Islet of Langerhans (tissue), 1 donor: ENCODE measurements around a stretch of chr9.

- RRBS: no CpG with 5 or more reads among the region's 4 CpGs
Observed at GRCh38 chr9:6890437-6890916, 132.7 kb downstream of the KDM4C start.

GRCh38 chr9:6931671-6932325 is 174.0 kb downstream of the KDM4C start:
- RRBS: no CpG with 5 or more reads among the region's 5 CpGs

DNA sequence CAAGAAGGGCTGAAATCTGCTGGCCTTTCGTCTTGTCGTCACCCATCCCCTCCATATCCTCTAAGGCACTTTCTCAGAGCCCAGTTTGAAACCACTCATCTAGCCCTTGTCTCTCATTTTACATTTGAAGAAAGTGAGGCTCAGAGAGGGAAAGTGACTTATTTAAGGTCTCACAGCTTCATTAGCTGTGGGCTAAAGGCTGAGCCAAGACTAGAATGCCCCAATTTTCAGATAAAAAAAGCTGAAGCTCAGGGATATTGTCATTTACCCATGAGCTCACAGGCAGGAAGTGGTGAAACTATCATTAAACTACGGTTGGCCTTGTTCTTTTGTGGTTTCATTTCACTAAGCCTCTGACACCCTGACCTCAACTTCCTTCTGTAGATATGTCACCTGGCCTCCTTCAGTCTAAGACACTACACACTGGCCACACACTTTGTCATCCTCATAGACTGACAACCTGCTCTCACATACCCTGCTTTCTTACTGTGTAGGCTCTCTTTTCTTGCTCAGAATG is 176.7 kb upstream of the DMAC1 start:
- RRBS: no CpG with 5 or more reads among the region's 3 CpGs

DNA sequence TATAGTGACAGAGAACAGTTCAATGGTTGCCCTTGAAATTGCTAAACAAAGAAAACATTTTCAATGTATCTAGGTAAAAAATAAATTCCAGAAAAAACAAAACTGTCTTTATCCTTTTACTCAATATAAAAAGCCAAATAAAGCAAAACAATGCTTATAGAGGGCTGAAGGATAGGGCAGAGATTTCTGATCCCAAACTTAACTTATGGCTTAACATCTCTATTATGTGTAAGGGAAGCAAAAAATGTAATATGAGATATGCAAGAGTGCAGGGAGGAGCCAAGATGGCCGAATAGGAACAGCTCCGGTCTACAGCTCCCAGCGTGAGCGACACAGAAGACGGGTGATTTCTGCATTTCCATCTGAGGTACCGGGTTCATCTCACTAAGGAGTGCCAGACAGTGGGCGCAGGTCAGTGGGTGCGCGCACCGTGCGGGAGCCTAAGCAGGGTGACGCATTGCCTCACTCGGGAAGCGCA is 359.4 kb upstream of the TYRP1 start:
- RRBS: no CpG with 5 or more reads among the region's 14 CpGs

DNA sequence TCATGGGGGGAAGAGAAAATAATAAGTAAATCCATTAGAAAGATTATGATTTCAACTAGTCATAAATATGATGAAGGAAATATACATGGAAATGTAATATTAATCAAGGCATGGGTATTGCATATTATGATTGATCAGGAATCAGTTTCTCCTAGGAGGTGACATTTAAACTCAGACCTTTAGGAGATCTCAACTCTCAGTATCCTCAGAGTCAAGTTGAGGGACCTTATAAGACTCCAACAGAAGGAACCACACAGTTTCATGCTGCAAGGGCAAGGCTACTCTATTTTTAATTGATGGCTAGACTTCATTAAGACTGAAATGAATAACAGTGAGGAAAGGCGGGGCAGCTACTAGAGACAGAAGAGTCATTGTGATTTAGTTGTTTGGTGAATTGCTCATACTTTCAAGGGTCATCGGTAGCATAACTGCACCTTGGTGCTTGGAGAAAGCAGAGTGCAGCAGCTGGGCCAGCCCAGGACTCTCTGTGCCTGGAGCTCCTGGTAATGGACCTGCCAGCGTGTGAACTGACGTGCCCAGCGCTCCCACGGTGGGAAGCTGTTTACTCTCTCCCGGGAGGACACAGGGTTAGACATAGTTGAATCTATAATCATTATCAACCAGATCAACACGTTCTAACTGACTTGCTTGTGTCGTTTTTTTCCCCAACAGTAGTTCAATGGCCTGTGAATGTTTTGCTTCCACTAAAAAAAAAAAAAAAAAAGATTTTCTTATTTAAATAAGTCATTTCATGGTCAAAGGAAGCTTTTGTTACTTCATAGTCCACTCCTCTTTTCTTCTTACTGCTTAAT is 42.8 kb downstream of the LURAP1L start:
- RRBS: no CpG with 5 or more reads among the region's 9 CpGs

- RRBS: no CpG with 5 or more reads among the region's 12 CpGs
Observed at GRCh38 chr9:13431035-13431603, 151.6 kb upstream of the MPDZ start.

- RRBS: no CpG with 5 or more reads among the region's 9 CpGs
Observed at GRCh38 chr9:13443231-13443671, 163.8 kb upstream of the MPDZ start.

- RRBS: no CpG with 5 or more reads among the region's 7 CpGs
Observed at GRCh38 chr9:13487873-13488341, 208.4 kb upstream of the MPDZ start.

GRCh38 chr9:13586608-13587160 is 307.2 kb upstream of the MPDZ start:
- RRBS: no CpG with 5 or more reads among the region's 6 CpGs

DNA sequence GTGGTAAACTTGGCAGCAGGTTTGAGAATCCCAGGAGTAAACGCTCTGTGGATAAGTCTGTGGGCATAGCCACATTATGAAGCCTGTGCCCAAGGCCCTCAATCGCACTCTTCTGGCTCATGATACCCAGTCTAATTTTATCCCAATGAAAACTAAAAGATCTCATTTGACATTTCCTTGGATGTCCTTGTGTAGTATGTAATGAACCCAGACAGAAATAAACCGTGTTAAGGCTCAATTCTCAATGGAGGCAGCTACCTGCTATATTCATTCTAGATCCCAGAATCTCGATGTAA is 372.8 kb upstream of the MPDZ start:
- RRBS: no CpG with 5 or more reads among the region's 4 CpGs

DNA sequence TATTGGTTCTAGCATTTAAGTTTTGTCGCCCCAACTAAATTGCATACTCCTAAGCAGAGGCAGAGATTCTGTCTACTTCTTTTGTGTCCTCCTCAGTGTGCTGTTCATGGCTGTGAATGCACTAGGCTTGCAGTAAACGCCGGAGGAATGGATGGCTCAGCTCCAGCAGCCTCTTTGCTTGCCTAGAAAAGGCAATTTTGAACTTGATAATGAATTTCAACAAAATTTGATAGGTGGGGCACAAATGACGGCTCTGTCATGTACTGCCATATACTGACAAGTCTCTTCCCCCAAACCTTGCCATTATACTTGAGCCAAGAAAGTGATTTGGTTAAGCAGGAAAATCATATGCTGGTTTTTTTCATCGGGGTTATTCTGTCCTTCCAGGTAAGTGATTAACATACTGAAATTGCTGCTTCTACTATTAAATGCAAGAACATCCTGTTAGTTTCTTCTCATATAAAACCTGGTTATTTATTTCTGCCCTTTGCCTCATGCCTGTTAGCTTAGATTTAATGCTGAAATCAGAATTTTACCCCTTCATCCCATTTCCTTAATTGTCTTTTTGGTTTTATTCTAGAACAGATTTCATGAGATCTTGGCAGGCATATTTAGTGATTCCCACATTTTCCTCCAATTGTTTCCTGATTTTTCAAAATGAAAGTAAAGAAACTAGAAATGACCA is 133.1 kb downstream of the NFIB start:
- RRBS: no CpG with 5 or more reads among the region's 5 CpGs

DNA sequence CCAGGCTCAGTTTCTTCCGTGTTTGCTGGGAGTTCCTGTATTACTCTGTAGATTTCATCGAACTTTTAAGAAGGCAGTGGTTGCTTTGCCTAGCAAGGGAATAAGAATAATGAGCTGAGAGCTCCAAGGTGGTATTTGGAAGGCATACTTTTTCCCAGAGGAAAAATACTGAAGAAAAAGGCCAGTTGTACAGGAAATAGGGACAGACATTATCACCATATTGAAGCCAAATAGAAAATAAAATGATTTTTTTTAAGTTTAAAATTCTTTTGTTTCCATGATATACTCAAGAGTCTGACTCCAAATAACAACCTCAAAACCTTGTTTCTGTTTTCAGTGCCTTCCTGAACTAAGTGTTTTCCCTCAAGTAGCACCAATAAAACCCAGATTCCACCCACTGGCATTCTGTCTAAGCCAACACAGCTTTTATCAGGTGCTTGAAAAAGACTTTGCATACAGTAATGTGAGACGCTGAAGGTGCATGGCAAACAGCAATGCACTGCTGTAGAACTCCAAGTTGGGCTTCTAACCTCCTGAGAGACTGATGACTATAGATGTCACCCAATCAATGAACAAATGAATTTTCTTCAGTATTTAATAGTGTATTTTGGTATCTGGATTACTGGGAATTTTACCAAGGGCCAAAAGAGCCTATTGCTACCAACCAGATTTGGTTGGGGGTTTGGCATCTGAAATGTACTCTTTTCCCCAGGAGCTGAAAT is 95.8 kb downstream of the NFIB start:
- RRBS: no CpG with 5 or more reads among the region's 3 CpGs

DNA sequence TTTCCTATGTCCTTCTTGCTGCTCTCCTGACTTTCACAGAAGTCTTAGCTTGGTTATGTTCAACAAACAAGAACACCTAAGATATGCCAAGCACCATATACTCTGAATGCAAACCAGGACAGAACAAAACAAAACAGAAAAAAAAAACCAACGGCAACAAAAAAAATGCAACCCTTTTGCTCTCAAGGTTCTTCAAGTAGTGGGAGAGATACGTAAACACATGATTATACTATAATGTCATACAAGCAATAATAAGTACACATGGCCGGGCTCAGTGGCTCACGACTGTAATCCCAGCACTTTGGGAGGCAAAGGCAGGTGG is 68.7 kb downstream of the NFIB start:
- RRBS: no CpG with 5 or more reads among the region's 4 CpGs

GRCh38 chr9:14316453-14316609 is 2.4 kb upstream of the NFIB start:
- RRBS: 19% methylated on average over 4 of the region's 7 CpGs

- RRBS: no CpG with 5 or more reads among the region's 15 CpGs
Observed at GRCh38 chr9:14437375-14438202, 123.6 kb upstream of the NFIB start.

- RRBS: 6% methylated on average over 4 of the region's 26 CpGs
Observed at GRCh38 chr9:14692439-14693194, 615 bp downstream of the ZDHHC21 start.

- RRBS: no CpG with 5 or more reads among the region's 10 CpGs
Observed at GRCh38 chr9:14868751-14869211, 41.4 kb downstream of the FREM1 start.

- RRBS: no CpG with 5 or more reads among the region's 4 CpGs
Observed at GRCh38 chr9:15310318-15310908, 3.4 kb upstream of the TTC39B start.

DNA sequence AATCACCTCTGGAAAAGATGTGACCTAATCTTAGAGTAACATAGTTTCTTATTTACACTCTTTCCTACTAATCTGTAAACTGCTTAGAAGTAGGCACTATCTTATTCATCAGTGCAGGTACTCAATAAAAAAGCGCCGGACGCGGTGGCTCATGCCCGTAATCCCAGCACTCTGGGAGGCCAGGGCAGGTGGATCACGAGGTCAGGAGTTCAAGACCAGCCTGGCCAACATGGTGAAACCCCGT is 3.0 kb upstream of the PSIP1 start:
- RRBS: no CpG with 5 or more reads among the region's 7 CpGs